SK-N-SH (cell line): ENCODE measurements around a stretch of chr2.

GRCh38 chr2:241767842-241769005, 8.4 kb upstream of the GAL3ST2 start:
- RRBS: 90% methylated on average over 9 of the region's 53 CpGs
CAGE:
- cytosol, long polyA plus RNA: no peak
- long polyA plus RNA: no peak
- nucleus, long polyA plus RNA: no peak

GRCh38 chr2:241770282-241770918, 6.2 kb upstream of the GAL3ST2 start:
- RRBS: no CpG with 5 or more reads among the region's 23 CpGs
CAGE:
- cytosol, long polyA plus RNA: no peak
- long polyA plus RNA: no peak
- nucleus, long polyA plus RNA: no peak

DNA sequence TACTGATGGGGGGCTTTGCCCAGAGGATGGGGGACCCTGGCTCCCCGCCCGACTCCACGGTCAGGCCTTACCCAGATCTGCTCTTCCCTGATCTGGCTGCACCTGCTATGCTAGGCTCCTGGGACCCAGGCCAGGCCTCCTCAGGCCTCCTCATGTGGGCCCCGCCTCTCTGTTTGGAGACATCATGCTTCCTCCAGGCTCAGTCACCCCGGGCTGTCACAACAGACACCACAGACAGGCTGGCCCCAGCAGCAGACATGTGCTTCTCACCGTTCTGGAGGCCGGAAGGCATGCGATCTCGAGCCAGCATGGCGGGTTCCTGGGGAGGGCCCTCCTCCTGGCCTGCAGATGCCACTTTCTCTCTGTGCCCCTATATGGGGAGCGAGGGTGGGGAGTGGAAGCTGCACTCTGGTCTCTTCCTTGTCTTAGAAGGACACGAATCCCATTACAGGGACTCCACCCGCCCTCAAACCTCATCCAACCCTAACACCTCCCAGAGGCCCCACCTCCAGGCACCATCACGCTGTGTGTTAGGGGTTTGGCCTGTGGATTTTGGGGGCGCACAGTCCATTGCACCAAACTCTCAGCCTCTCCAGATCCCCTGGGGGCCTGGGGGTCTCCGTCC, 10.8 kb upstream of the NEU4 start:
- RRBS: 91% methylated on average over 3 of the region's 16 CpGs
CAGE:
- cytosol, long polyA plus RNA: no peak
- long polyA plus RNA: no peak
- nucleus, long polyA plus RNA: no peak

- RRBS: no CpG with 5 or more reads among the region's 15 CpGs
CAGE:
- cytosol, long polyA plus RNA: no peak
- long polyA plus RNA: no peak
- nucleus, long polyA plus RNA: no peak
Observed at GRCh38 chr2:241809378-241809692, 342 bp downstream of the NEU4 start.

- RRBS: no CpG with 5 or more reads among the region's 13 CpGs
CAGE:
- cytosol, long polyA plus RNA: no peak
- long polyA plus RNA: no peak
- nucleus, long polyA plus RNA: no peak
Observed at GRCh38 chr2:241868070-241868451, 1.5 kb upstream of the RTP5 start.

- RRBS: no CpG with 5 or more reads among the region's 4 CpGs
CAGE:
- cytosol, long polyA plus RNA: no peak
- long polyA plus RNA: no peak
- nucleus, long polyA plus RNA: no peak
Observed at GRCh38 chr2:242084657-242084900, 184.3 kb upstream of the FAM240C start.

GRCh38 chr2:242085802-242086838, 185.9 kb upstream of the FAM240C start:
- RRBS: no CpG with 5 or more reads among the region's 7 CpGs
CAGE:
- cytosol, long polyA plus RNA: no peak
- long polyA plus RNA: no peak
- nucleus, long polyA plus RNA: no peak

DNA sequence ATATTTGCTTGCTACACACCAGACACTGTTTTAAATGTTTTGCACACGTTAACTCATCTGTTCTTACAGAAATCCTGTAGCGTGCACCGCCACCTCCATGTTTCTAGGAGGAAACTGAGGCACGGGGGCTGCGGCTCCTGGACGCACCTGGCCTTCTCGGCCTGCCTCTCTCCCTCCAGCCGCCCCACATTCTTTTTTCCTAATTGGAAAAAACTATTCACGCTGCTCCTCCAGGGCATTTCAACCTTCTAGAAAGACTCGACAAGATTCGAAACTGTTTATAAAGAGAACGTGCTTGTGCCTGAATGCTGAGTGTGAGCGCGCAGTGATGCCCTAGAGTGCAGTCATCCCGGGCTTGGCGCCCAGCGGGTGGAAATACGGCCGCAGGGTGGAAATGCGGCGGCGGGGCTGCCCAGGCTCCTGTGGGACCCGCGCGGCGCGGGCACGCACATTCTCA, 187.6 kb upstream of the FAM240C start:
- RRBS: no CpG with 5 or more reads among the region's 28 CpGs
CAGE:
- cytosol, long polyA plus RNA: no peak
- long polyA plus RNA: no peak
- nucleus, long polyA plus RNA: no peak

DNA sequence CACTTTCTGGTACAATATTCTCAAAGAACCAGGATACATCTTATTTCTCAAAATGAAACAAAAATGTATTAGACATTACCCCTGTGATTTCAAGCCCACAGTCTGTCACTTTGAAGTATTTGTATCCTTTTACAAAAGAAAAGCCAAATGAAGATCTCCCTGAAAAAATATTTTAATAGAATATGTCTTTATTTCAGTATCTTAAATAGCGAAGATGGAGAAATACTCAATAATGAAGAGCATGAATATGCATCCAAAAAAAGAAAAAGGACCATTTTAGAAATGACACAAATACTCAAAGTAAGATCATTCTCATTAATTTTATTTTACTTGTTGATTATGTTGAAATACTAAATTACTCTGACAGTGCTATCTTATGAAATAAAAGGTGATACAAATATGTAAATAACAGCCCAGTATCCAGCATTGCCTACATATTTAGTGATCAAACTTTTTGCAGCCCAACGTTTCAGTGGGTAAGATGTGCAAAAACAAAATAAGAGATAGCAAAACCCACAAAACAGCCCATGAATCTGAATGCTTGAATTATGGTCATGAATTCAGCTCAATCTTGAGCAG, 214.3 kb upstream of the FAM240C start:
- RRBS: no CpG with 5 or more reads among the region's 2 CpGs
CAGE:
- cytosol, long polyA plus RNA: no peak
- long polyA plus RNA: no peak
- nucleus, long polyA plus RNA: no peak